ENCODE results near the gene ATP11B.

DNA sequence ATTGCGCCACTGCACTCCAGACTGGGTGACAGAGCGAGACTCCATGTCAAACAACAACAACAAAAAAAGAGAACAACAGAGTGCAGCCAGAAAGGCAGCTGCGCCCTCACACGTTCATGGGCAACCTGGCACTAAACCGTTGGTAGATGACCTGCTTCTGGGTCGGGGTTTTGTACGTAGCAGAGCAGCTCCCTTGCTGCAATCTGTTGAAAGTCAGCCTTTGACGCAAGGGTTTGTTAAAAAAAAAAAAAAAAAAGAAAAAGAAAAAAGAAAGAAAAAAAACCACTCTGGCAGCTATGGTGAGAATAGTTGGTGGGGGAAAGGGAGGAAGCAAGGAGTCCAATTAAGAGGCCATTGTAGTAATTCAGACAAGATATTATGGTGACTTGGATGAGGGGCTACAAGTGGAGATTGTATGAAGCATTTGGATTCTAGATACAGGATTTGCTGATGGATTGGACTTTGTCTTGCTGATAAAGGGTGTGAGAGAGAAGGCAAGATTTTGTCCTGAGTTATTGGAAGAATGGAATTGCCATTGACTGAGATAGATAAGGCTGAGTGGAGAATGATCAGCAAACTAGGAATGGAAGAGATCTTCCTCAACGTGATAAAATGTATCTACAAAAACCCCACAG is 126.8 kb downstream of the USP13 start:
- RRBS = no CpG with 5 or more reads among the region's 9 CpGs

GRCh38 chr3:180161719-180162261 is 125.1 kb upstream of the PEX5L start:
- RRBS = no CpG with 5 or more reads among the region's 9 CpGs

GRCh38 chr3:180607818-180608622 is 6.1 kb downstream of the TTC14 start:
- RRBS = no CpG with 5 or more reads among the region's 3 CpGs

GRCh38 chr3:181711299-181711614 is 468 bp upstream of the SOX2 start:
- RRBS = no CpG with 5 or more reads among the region's 12 CpGs

DNA sequence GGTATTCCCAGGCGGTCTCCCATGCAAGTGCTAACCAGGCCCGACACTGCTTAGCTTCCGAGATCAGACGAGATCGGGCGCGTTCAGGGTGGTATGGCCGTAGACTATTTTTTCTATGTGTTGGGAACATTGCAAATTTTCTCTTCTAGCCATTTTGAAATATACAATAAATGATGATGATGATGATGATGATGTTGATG is 111.1 kb downstream of the SOX2 start:
- RRBS = no CpG with 5 or more reads among the region's 8 CpGs

DNA sequence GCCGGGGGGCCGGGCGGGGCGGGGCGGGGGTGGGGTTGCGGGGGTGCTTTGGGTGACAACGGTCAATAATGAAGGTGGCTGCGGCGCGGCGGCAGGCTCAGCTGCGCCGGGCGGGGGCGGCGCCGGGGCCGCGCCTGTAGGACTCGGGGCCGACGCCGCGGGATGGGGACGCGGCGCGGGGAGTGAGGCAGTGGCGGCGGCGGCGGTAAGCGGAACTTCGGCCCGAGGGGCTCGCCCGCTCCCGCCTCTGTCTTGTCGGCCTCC is at the start of gene ATP11B:
Gene ATP11B, plus strand, starts transcription at position 65 of the 264 bp plus-strand sequence.
- RRBS = no CpG with 5 or more reads among the region's 39 CpGs

- RRBS = no CpG with 5 or more reads among the region's 7 CpGs
Measured at GRCh38 chr3:182820035-182820850, 26.9 kb downstream of the ATP11B start.

- RRBS = no CpG with 5 or more reads among the region's 2 CpGs
Measured at GRCh38 chr3:182869073-182869497, 75.8 kb downstream of the ATP11B start.

DNA sequence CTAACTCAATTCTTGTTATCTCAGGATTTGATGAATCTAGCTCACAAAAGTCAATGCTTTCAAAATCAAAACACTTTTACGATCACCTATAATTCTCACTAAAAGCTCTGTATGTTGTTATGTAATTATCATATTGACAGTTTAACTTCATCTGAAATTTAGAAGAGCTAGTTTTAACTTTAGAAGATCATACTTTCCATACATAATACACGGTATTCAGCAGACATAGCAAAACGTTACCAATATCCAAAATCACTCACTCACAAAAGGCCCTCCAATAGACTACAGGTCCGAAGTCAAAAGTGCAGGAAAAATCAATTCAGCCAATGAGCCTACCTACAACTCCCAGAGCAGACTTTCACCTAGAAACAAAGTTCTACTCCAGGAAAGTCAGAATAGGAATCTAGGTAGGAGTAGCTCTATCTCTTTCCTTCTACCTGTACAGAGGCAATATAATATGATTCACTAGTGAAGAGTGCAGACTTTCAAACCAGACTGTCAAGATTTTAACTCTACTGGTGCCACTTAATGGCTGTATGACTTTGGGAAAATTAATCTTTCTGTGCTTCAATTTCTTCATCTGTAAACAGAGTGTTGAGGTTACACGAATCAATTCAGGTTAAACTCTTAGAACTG is 9.6 kb downstream of the DCUN1D1 start:
- RRBS = no CpG with 5 or more reads among the region's 5 CpGs

DNA sequence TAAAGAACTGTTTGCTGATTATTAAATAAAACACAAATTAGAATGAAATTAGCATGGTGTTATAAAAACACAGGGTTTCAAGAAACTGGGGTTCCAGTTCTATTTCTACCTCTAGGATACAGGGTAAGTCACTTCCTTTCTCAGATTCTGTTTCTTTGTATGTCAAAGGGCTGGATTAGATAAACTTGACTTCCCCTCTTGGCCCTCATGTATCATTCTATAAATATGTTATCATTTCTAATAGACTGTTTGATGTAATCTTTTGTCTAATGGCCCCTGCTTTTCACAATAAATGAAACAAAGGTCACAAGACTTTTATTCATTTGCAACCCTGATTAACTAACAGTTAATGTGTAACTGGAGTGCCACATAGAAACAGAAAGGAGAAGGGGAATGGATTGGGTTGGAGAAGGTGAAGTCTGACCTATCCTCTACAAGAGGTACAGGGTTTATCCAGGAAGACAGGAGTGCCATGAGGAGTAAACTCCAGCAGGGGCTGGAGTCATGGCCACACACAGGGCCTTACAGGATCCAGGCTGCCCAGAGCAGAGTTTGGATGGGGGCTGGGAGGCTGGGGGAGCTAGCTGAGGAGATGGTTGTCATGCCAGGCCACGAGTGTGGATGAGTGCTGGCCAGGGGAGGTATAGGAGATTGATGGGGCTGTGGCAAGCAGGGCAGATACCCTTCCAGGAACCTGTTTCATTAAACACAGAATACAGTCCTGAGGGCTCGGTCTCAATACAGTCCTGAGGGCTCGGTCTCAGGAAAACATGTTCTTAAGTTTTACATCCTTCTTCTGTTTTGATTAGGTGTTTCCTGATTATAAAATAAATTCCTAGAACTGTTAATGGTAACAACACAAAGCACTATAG is 7.9 kb upstream of the B3GNT5 start:
- RRBS = no CpG with 5 or more reads among the region's 3 CpGs

- RRBS = no CpG with 5 or more reads among the region's 4 CpGs
Measured at GRCh38 chr3:183370814-183371291, 57.6 kb downstream of the MCF2L2 start.

DNA sequence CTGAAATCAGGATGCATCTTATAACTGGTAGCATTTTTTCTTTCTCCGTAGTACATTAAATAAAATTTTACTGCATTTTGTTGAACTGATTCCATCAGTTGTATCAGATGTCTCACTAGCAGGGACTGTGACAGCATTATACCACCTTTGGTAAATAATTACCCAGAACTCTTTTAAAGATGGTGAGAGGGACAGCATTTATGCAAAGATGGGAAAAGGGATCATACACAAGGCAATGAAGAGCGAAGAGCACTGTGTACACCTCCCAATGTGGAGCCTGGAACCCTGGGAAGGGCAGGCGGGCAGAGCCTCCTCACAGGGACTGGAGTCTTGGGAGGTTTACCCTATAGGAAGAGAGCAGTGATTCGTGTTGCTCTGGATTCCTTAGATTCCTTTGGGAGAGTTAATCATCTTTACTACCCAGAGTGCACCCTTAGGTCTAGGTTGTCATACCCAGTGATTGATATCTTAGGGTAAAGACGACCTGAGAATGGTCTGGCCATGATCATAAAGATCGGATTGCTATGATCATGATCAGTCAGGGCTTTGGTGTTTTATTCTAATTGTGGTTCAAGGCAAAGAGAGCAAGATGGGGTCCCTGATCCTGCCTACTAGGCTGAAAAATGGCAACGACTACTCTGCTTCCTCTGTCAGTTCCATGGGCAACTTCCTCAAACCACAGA is 20.2 kb upstream of the MAP6D1 start:
- RRBS = no CpG with 5 or more reads among the region's 7 CpGs

DNA sequence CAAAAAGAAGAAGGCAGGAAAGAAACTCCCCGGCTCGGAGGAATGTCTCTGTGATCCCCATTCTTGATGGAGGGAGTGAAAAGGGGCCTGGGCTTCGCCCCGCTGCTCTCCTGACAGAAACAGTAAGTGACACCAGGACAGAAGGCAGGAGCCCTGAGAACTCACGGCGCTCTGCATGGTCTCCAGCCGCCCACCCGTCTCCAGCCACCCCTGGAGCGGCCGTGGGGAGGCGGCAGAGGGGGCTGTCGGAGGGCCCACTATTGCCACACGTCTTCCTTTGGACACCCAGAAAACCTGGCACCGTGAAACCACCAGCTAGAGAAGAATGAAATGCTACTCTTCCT is 35.8 kb upstream of the PARL start:
- RRBS = no CpG with 5 or more reads among the region's 14 CpGs

- RRBS = no CpG with 5 or more reads among the region's 12 CpGs
Measured at GRCh38 chr3:184137610-184138329, 2.6 kb downstream of the EIF2B5 start.

GRCh38 chr3:184142141-184142804 is 7.1 kb downstream of the EIF2B5 start:
- RRBS = no CpG with 5 or more reads among the region's 8 CpGs

- RRBS = 79% methylated on average over 17 of the region's 50 CpGs
Measured at GRCh38 chr3:184169953-184170597, 4.6 kb upstream of the AP2M1 start.

GRCh38 chr3:184230666-184231309 is 1.4 kb downstream of the VWA5B2 start:
- RRBS = 4% methylated on average over 47 of the region's 66 CpGs

- RRBS = 81% methylated on average over 5 of the region's 18 CpGs
Measured at GRCh38 chr3:184234531-184235293, 5.3 kb downstream of the VWA5B2 start.

GRCh38 chr3:184327059-184327956 is 10.1 kb upstream of the FAM131A start:
- RRBS = no CpG with 5 or more reads among the region's 32 CpGs

Data from epithelial cell of esophagus (primary cell).